Daoy (cell line): Measurements from ENCODE around the gene RTP5.

DNA sequence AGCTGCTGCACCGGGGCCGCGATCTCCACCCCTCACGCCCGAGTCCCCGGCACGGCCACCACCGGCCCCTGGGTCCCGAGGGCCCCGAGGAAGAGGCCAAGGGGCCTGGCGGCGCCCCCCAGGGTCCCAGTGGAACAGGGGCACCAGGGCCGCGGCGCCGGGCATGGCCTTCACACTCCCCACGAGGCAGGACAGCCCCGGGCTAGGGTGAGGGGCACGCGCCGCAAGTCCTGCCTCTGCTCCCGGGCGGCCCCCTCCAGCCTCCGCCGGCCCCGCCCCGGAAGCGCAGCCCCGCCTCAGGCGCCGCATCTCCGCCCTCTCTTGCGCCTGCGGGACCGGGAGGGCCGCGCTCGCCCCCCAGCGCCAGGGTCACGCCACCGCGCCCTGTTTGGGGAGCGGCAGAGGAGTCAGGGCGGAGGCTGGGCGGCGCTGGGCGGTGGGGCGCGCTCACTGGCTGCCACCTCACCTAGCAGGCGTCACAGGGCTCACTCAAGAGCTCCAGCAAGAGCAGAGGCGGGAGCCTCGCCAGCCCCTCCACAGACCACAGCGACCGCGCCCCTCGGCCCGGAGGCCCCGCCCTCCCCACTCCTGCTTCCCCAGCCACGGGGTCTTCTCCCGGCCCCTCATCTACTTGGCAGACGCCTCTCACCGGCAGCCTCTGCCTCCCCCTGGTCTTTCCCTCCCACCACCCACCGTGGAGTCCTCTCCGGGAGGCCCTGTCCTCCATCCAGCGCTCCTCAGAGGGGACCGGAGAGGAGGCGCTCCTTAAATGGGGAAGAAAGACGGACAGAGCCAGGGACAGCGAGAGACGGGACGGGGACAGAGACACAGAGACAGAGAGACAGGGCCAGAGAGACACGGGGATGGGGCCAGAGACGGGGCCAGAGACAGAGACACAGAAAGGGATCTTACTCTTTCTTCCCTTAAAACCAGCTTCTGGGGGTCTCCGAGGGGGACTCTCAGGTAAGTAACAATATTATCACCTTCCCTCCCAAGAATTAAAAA, 26.7 kb downstream of the THAP4 start:
- RAMPAGE, long total RNA: no peak

DNA sequence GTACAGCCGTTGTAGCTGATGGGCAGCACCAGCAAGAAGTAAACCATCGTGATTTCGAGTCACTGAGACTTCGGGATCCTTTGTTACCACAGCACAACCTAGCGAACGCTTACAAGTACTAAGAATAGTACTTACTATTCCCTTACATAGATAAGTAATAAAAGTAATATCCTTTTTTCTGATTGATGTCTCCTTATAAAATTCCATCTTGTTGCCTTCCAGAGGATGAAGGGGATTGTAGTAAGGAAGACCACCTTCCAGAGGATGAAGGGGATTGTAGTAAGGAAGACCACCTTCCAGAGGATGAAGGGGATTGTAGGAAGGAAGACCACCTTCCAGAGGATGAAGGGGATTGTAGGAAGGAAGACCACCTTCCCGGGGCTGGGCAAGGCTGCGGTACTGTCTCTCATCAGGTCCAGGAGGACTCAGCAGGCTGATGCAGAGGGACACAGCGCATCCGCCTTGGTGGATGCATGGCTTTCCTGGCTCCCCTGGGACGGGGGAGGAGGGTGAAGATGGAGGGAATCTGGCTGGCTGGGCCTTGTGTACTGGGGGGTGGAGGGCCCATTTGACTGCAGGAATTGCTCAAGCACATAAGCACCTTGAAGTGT, 3.1 kb upstream of the DTYMK start:
- RAMPAGE, long total RNA: no peak

DNA sequence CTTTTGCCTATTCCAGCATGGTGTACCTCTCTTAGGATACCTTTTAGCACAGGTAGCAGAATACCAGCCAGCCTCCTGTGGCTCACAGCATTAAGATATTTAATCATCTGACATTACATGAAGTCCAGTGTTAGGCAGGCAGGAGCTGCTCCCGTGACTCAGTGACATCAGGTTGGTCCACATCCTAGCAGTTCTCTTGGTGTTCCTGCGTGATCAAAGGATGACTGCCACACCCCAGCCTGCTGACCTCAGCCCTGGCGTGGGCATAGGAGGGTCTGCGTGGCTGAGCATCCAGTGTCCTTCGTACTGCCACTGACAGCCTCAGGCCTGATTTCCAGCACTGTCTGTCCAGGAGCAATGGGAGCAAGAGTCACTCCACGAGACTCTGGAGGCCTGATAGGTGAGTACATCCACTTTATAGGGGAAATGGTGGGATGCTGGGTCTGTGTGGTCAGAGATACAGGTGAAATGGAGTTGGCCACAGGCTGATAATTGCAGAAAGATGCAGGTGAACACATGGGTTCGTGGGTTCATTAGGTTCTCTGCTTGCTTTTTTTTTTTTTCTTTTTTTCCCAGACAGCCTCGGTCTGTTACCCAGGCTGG, 3.7 kb upstream of the DTYMK start:
- RAMPAGE, long total RNA: no peak

- RAMPAGE, long total RNA: no peak
These were observed 17.6 kb upstream of the GAL3ST2 start for GRCh38 chr2:241758924-241759420.

GRCh38 chr2:241809930-241810358, 951 bp downstream of the NEU4 start:
- RAMPAGE, long total RNA: no peak

DNA sequence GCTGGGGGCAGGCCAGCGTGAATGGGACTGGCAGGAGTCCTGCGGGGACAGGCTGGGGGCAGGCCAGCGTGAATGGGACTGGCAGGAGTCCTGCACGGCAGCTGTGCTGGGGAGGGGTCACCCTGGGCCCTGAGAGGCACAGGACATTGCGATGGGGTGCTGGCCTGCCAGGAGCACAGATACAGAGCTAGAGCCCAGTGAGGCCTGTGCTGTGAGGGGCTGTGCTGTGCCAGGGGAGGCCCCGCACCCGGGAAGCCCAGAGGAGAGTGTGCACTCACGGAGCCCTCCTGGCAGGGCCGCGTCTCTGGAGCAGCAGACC, 1.8 kb downstream of the NEU4 start:
- RAMPAGE, long total RNA: no peak

GRCh38 chr2:241869457-241869846, at the start of gene RTP5:
TSS of gene RTP5 (plus strand) at chr2:241869729.
- RAMPAGE, long total RNA: no peak

GRCh38 chr2:241882809-241883364, 13.4 kb downstream of the RTP5 start:
- RAMPAGE, long total RNA: no peak

- RAMPAGE, long total RNA: no peak
These were observed 25.7 kb upstream of the FAM240C start for GRCh38 chr2:241925910-241926435.

DNA sequence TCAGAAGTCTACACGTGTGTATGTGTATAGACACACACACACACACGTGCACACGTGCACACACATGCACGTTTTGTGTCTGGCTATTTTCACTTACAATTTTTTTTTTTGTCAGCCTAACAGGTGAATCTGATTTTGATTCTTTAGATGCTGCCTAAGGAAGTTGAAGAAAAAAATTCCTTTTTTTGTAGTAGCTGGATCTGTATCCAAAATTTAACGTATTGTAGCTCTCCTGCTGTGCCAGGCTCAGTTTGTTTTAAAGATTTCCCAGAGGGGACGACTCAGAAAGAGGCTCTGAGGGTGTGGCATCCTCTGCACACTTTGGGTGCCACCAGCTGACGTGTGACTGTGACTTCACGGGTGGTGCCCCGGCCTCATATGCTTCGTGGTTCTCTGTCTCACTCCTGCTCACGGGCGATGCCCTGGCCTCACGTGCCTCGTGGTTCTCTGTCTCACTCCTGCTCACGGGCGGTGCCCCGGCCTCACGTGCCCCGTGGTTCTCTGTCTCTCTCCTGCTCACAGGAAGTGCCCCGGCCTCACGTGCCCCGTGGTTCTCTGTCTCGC, 84.7 kb upstream of the FAM240C start:
- RAMPAGE, long total RNA: no peak